Right common carotid artery plus branches (tissue), 1 donor: ENCODE measurements around a stretch of chr6.

DNA sequence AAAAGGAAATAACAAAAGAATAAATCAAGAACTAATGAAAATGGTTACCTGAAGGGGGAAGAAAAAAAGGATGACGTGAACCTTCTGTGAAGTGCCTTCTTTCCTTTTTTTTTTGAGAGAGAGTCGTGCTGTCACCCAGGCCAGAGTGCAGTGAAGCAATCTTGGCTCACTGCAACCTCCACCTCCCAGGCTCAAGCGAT is 30.0 kb downstream of the RANBP9 start:
- PRO-cap = no peak

- PRO-cap = no peak
Measured at GRCh38 chr6:13687020-13687697, 24.5 kb downstream of the RANBP9 start.

DNA sequence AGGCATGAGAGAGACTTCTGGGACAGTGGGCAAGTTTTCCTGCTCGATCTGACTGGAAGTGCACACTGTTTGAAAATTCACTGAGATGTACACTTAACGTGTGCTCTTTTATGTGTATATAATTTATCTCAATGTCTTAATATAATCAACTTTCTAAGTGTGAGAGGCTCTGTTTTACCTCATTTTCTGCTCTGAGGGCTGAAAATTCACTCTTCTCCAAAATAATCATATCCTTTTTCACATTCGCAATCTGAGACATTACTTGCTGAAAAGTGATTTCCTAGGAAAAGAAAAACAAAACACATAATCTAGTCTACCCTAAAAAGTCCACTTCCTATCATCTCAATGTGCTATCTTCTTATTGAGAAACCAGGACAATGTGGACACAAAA is 13.3 kb downstream of the MCUR1 start:
- PRO-cap = no peak

- PRO-cap = no peak
Measured at GRCh38 chr6:13812947-13813382, 1.4 kb downstream of the MCUR1 start.

- PRO-cap = bidirectional peak, plus-strand start at chr6:14109152, minus-strand start at chr6:14109068
Measured at GRCh38 chr6:14108590-14109484, 8.7 kb upstream of the CD83 start.

DNA sequence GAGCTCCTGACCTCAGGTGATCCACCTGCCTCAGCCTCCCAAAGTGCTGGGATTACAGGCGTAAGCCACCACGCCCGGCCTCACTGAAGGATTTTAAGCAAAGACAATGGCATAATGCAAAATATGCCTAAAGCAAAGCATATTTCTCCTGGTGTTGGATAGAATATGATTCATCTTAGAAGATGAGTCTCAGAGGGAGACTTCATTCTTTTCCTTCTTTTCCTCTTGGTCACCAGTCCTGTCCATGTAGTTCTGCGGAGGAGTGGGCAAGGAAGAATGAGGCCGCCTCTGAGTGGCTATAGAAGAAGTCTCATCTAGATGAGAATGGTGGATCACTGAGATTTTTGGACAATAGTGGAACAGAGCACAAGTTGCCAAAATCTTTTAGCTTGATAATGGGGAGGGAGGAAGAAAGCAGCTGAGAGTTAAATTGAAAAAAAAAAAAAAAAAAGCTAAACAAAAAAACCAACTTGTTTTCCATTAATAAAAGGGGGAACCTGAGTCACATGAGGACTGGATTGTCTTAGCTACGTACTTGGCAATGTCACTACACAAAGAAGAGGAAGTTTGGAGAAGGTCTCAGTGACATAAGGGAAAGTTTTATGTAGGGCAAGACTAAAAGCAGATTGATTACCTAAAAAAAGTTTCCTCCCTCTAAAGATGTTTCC is 5.9 kb downstream of the CD83 start:
- PRO-cap = no peak

DNA sequence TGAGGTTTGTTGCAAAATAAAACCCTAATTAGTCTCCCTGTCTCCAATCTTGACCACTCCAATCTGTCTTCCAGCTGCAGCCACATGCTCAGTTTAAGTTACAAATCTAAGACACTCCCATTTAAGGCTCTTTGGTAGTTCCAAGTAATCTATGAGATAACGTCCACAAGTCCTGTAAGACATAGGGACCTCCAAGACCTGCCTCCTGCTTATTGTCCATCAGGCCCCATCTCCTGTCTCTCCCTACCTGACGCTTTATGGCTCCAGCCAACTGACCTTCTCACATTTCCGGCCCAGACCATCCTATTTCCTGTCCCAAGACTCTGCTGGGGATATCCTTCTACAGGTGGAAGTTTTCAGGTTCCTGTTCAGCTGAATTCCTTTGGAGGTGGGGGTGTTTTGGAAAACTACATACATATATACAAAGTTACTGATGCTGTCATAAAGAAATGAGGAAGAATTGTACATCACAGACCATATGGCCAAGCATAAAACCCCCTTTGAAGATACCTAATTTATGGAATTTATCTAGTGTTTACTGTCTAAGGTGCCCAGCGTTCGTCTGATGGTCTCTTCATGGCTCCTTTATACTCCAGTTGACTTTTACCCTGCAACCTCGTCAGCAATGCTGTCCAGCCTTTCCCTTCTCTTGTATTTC is 36.5 kb downstream of the CD83 start:
- PRO-cap = no peak

DNA sequence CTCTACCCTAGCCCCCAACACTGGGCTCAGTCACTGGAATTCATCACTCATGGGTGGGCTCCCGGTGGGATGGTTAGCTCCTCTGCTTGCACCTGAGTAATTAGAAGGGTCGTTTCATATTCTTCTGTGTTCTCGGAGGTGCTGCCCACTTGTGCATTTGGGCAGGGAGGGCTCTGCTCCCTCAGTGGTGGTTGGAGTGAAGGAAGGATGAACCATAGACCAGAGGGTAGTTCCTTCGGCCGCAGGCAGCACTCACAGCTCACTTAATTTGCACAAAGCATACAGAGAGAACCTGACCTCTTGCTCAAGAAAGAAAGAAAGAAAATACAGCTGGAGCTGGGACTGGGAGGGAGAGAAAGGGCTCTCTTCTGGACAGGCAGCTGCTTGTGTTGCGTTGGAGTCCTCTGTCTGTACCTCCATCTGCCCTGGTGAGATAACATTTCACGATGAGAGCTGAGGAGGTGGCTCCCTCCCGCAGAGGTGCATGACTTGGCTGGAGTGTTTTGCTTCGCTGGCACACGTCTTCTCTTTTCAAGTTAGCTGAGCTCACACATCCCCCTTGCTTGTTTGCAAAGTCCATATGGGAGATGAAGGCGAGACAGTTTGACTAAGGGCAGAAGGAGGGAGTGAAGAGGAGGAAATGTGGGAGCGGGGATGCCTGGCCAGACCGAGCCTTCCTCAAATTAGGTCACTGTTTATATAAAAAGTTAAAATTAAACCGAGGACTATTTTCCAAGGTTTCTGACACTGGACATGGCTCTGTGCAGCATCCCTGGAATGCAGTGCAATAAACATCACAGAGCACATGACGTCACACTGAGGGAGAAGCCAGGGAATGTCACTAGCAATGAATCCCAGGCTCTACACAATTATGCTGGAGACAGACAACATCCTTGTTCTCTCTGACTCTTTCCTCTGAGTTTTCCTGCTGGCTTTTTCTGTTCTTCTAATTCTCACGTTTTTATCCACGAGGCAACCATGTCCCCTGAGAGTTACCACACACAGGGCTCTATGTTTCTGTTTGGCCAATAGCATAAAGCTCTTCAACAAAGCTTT is 359.4 kb downstream of the CD83 start:
- PRO-cap = bidirectional peak, plus-strand start at position 866 of the sequence, minus-strand start at position 685 of the sequence

DNA sequence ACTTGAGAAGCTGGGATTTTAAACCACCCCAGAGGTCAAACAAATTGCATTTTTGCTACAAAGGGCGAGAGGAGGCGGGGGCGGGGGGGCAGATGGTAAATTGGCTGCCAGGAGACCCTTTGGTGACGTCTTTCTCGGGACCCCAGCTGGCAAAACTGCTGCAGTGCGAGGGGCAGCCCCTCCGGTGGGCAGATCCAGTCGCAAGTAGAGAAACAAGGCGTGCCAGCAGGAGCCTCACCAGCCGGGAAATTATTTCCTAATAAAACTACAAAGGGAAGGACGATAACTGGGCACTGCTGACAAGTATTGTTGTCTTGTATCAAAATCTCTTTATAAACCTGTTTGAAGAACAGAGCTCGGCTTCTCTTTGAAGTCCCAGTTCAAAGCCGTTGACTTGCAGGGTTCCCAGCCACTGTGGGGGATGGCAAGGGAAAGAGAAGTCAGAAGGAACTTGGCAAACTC is 504.4 kb downstream of the CD83 start:
- PRO-cap = no peak

DNA sequence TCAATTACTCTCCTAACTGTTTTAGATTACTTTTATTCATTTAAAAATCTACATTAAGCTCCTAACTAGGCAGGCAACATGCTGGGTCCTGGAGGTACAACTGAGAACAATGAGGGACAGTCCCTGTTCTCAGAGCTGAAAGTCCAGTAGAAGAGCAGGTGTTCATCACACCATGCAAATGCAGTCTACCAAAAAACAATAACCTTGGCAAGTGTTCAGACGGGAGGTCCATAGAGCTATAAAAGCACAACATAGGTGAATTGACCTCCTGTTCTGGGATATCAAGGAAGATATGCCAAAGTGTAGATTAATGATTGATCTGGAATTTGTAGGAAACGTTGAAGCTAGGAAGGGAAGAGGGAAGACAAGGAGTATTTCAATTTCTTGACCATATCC is 485.9 kb upstream of the JARID2 start:
- PRO-cap = no peak

DNA sequence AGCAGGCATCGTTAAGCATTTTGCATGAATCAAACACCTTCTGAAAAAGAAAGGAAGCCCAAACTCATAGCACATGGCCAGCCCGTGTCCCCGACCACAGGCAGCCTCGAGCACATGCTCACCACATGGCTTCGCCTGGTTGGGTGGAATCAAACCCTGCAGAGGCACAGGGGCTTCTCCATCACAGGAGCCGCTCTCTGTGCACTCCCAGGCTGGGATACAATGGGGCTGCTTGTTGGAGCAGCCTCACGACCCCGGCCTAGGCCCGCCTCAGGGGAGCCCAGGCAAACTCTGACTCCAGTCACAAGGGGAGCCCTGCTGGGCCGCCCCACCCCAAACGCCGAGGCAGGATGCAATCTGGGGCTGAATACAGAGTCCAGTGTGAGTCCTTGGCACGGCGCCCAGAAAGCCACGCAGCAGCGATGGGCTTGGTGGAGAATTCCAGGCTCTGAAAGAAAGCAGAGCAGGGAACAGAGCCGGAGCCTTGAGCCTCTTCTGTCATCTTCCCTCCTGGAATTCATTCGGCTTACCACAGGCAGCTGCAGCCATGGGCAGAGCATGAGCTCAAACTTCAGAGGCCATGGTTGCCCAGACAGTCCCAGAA is 441.3 kb upstream of the JARID2 start:
- PRO-cap = no peak

- PRO-cap = no peak
Measured at GRCh38 chr6:14889623-14890003, 356.3 kb upstream of the JARID2 start.

- PRO-cap = no peak
Measured at GRCh38 chr6:15243423-15243929, 2.4 kb upstream of the JARID2 start.

- PRO-cap = unidirectional peak, plus-strand start at chr6:15244265
Measured at GRCh38 chr6:15244188-15244621, 1.7 kb upstream of the JARID2 start.

GRCh38 chr6:15264831-15265517 is 19.1 kb downstream of the JARID2 start:
- PRO-cap = no peak

- PRO-cap = no peak
Measured at GRCh38 chr6:15274677-15275379, 29.0 kb downstream of the JARID2 start.

DNA sequence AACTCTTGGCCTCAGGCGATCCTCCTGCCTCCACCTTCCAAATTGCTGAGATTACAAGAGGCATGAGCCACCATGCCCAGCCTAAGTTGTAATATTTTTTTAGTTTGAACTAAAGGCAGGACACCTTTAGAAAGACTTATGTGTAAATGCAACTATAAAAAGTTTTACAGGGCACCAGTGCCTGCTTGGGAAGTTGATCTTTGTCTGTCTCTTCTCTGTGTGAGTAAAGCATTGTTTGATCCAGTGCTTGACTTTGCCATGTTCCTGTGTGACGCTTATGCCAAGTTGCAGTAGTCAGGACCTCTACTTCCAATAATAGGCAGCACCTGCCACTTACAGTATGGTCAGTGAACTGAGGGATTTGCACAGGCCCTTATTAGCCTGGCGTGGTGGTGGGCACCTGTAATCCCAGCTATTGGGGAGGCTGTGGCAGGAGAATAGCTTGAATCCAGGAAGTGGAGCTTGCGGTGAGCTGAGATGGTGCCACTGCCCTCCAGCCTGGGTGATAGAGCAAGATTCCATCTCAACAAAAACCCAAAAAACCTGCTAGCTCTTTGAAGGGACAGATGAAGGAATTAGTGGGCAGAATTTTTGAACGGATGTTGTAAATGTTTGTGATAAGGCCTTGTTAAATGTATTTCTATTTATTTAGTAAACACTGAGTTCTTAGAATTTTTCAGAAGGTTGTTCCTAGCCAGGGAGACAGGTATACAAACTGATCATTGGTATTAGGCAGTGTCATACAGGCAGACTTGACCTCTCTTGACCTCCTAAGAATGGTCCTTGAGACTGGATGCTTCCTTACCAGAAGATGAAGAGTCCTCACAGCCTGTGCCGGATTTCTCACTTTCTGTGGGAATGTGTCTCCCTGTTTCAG is 47.3 kb downstream of the JARID2 start:
- PRO-cap = no peak

DNA sequence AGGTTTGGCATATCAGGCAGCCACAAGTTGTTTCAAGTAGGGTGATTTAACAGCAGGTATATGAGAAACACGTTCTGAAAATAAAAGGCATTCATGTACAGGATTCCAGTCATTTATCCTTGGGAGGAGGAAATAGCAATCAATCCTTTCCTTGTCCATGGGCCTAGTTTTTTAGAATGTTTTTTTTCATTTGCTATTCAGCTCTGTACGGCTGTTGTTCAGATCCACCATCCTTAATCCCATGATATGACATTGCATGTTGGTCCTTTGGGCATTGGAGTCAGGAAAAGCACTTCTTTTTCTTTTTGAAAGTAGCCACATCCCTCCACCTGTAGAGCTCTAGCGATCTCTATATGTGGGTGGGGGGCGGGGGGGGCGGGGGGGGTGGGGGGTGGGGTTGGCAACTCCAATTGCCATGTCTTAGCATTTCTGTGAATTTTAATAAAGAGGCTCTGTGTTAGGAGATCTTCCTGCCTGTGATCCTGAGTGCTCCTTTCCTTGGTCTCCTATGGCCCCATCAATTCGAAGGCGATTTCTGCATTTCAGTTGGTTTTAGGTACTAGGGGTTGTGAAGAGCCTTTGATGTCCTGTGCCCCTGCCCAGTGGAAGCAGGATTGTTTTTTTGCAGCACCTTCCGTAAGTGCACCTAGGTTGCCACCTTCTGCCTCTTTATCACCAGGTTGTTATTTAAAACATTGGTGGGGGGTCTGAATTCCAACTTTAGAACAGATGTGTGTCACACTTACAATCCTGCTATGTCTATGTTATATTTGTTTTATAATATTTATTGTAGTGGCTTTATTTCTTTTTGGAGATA is 120.5 kb downstream of the JARID2 start:
- PRO-cap = no peak

DNA sequence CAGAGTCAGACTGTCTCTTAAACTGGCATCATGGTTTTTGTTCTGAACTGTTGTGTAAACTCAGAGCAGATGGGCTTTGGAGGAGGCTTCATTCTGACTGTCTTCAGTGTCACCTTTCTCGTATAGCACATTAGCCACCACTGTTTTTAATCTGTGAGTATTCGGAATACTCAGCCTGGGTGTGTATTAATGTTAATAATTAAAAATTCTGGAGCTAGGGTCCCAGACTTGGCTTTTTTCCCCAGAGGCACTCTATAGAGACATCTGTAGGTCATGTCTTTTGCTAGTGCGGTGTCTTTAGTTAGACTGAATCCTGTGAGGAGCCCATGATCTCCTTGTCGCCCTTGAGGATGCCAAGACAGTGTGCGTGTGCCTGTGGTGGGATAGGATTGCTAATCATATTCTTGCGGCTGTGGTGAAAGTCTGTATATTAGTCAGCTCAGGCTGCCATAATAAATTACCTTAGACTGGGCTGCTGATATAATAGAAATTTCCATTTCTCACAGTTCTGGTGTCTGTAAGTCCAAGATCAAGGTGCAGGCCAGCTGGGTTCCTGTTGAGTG is 141.1 kb downstream of the JARID2 start:
- PRO-cap = no peak

DNA sequence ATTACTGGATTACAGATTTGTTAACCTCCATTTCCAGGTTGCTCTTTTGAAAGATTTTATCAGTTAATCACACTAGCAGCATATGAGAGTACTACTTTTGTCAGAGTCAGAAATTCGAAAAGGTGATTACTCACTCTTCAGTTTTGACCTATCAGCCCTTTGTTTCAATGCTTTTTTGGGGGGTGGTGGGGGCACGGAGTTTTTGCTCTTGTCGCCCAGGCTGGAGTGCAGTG is 149.2 kb downstream of the JARID2 start:
- PRO-cap = no peak